GM12878 (cell line): ENCODE results near the genes ADAMTSL1 and HAUS6.

GRCh38 chr9:14419273-14419732 lies 105.4 kb upstream of the NFIB start:
- RAMPAGE, long total RNA: no peak
- RRBS, 2 experiments: no CpG with 5 or more reads among the region's 10 CpGs
CAGE:
- cytosol, long polyA minus RNA: no peak
- cytosol, long polyA plus RNA: no peak
- long polyA plus RNA: no peak
- nucleolus, long total RNA: no peak
- nucleus, long polyA plus RNA: no peak
- nucleus, long total RNA: no peak

GRCh38 chr9:14515572-14516183 lies 177.6 kb downstream of the ZDHHC21 start:
- RAMPAGE, long total RNA: no peak
- RRBS, 2 experiments: no CpG with 5 or more reads among the region's 16 CpGs
CAGE:
- cytosol, long polyA minus RNA: no peak
- cytosol, long polyA plus RNA: no peak
- long polyA plus RNA: no peak
- nucleolus, long total RNA: no peak
- nucleus, long polyA plus RNA: no peak
- nucleus, long total RNA: no peak

GRCh38 chr9:14961290-14961942 lies 51.2 kb upstream of the FREM1 start:
- RAMPAGE, long total RNA: no peak
- RRBS, 2 experiments: no CpG with 5 or more reads among the region's 6 CpGs
CAGE:
- cytosol, long polyA minus RNA: no peak
- cytosol, long polyA plus RNA: no peak
- long polyA plus RNA: no peak
- nucleolus, long total RNA: no peak
- nucleus, long polyA plus RNA: no peak
- nucleus, long total RNA: no peak

- RAMPAGE, long total RNA: no peak
- RRBS, 2 experiments: no CpG with 5 or more reads among the region's 9 CpGs
CAGE:
- cytosol, long polyA minus RNA: no peak
- cytosol, long polyA plus RNA: no peak
- long polyA plus RNA: no peak
- nucleolus, long total RNA: no peak
- nucleus, long polyA plus RNA: no peak
- nucleus, long total RNA: no peak
These were observed 16.2 kb downstream of the TTC39B start for GRCh38 chr9:15290610-15291341.

DNA sequence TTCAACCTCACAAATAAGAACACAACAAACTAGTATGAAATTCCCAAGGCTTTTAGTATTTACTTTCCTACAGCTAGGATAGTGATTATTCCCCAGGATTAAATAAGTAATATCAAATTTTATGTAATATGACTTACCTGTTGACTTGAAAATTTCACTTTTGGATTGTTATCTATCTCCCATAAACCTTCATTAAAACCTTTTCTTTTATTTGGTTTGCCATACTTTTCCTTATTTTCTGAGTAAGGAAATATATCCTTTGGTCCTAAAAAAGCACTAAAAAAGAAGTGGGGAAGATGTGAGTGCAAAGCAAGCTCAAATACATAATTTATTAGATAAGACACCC lies 20.9 kb downstream of the PSIP1 start:
- RAMPAGE, long total RNA: no peak
CAGE:
- cytosol, long polyA minus RNA: start-site peak on the minus strand centred at position 194 of the sequence, 28 bp wide, 61 reads
- cytosol, long polyA plus RNA: no peak
- long polyA plus RNA: no peak
- nucleolus, long total RNA: start-site peak on the minus strand centred at position 159 of the sequence, 660 bp wide, 26 reads
- nucleus, long polyA plus RNA: no peak
- nucleus, long total RNA: no peak

- RAMPAGE, long total RNA: no peak
- RRBS, 2 experiments: no CpG with 5 or more reads among the region's 7 CpGs
CAGE:
- cytosol, long polyA minus RNA: no peak
- cytosol, long polyA plus RNA: no peak
- long polyA plus RNA: no peak
- nucleolus, long total RNA: no peak
- nucleus, long polyA plus RNA: no peak
- nucleus, long total RNA: no peak
These were observed 457.1 kb downstream of the BNC2 start for GRCh38 chr9:16413295-16413751.

GRCh38 chr9:16521899-16522498 lies 348.5 kb downstream of the BNC2 start:
- RAMPAGE, long total RNA: no peak
- RRBS, 2 experiments: no CpG with 5 or more reads among the region's 5 CpGs
CAGE:
- cytosol, long polyA minus RNA: no peak
- cytosol, long polyA plus RNA: no peak
- long polyA plus RNA: no peak
- nucleolus, long total RNA: no peak
- nucleus, long polyA plus RNA: no peak
- nucleus, long total RNA: no peak

DNA sequence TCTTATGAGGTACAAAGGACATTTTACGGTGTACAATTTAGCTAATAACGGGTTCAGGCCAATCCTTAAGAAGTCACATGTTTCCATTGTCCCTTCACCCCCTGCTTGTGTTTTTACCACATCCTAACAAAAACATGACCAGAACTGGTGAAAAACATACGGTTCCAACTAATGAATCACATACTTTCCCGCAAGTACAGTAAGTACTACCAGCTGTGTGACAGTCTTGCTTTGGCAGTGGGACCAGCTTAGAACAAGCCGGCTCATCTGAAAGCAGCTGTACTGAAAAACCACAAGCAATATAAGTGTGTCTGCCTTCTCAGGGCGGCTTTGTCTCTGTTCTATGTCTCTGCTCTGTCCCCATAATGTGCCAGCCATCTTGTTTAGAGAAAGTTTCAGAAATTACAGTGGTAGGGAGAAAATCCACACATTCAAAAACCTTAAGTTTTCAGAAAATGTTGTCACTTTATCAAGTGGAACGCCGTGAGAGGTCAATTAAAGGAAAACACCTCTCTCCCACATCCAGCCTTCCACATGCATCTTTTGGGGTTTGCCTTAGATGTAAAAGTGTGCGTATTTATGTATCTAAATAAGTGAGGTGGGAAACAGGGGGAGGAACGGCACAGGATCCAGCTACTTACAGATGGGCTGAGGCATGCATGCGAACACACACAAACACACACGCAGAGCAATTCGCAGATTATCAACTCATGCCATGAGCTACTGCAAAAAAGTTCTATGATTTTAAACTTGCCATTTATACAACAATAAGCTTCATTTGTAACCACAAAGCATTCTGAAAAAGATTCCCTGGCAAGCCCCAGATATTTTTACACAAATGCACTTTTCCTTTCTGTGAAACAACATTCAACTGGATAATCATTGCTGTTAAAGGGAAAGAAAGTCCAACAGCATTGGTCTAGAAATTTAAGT lies 242.3 kb downstream of the BNC2 start:
- RAMPAGE, long total RNA: no peak
- RRBS, 2 experiments: no CpG with 5 or more reads among the region's 13 CpGs
CAGE:
- cytosol, long polyA minus RNA: no peak
- cytosol, long polyA plus RNA: no peak
- long polyA plus RNA: no peak
- nucleolus, long total RNA: no peak
- nucleus, long polyA plus RNA: no peak
- nucleus, long total RNA: no peak

GRCh38 chr9:16704651-16705736 lies 165.5 kb downstream of the BNC2 start:
- RAMPAGE, long total RNA: no peak
- RRBS, 2 experiments: no CpG with 5 or more reads among the region's 18 CpGs
CAGE:
- cytosol, long polyA minus RNA: no peak
- cytosol, long polyA plus RNA: no peak
- long polyA plus RNA: no peak
- nucleolus, long total RNA: no peak
- nucleus, long polyA plus RNA: no peak
- nucleus, long total RNA: no peak

- RAMPAGE, long total RNA: no peak
- RRBS, 2 experiments: no CpG with 5 or more reads among the region's 7 CpGs
CAGE:
- cytosol, long polyA minus RNA: no peak
- cytosol, long polyA plus RNA: no peak
- long polyA plus RNA: no peak
- nucleolus, long total RNA: no peak
- nucleus, long polyA plus RNA: no peak
- nucleus, long total RNA: no peak
These were observed 148.5 kb downstream of the BNC2 start for GRCh38 chr9:16721824-16722442.

GRCh38 chr9:16729693-16730119 lies 140.8 kb downstream of the BNC2 start:
- RAMPAGE, long total RNA: no peak
- RRBS, 2 experiments: no CpG with 5 or more reads among the region's 5 CpGs
CAGE:
- cytosol, long polyA minus RNA: no peak
- cytosol, long polyA plus RNA: no peak
- long polyA plus RNA: no peak
- nucleolus, long total RNA: no peak
- nucleus, long polyA plus RNA: no peak
- nucleus, long total RNA: no peak

- RAMPAGE, long total RNA: no peak
- RRBS, 2 experiments: no CpG with 5 or more reads among the region's 10 CpGs
CAGE:
- cytosol, long polyA minus RNA: no peak
- cytosol, long polyA plus RNA: no peak
- long polyA plus RNA: no peak
- nucleolus, long total RNA: no peak
- nucleus, long polyA plus RNA: no peak
- nucleus, long total RNA: no peak
These were observed 75.3 kb downstream of the BNC2 start for GRCh38 chr9:16794902-16795815.

- RAMPAGE, long total RNA: no peak
- RRBS, 2 experiments: no CpG with 5 or more reads among the region's 4 CpGs
CAGE:
- cytosol, long polyA minus RNA: no peak
- cytosol, long polyA plus RNA: no peak
- long polyA plus RNA: no peak
- nucleolus, long total RNA: no peak
- nucleus, long polyA plus RNA: no peak
- nucleus, long total RNA: no peak
These were observed 182.5 kb downstream of the CNTLN start for GRCh38 chr9:17317173-17317824.

DNA sequence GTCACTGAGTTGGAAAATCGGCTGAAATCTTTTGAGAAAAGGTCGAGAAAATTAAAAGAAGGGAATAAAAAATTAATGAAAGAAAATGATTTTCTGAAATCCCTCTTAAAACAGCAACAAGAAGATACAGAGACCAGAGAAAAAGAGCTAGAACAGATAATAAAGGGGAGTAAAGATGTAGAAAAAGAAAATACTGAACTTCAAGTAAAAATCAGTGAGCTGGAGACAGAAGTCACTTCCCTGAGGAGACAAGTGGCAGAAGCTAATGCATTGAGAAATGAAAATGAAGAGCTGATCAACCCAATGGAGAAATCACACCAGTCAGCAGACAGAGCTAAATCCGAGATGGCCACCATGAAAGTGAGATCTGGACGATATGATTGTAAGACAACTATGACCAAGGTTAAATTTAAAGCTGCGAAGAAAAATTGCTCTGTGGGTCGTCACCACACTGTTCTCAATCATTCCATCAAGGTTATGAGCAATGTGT lies 184.3 kb upstream of the SH3GL2 start:
- RAMPAGE, long total RNA: no peak
- RRBS, 2 experiments: no CpG with 5 or more reads among the region's 6 CpGs
CAGE:
- cytosol, long polyA minus RNA: no peak
- cytosol, long polyA plus RNA: no peak
- long polyA plus RNA: no peak
- nucleolus, long total RNA: no peak
- nucleus, long polyA plus RNA: no peak
- nucleus, long total RNA: no peak

GRCh38 chr9:17425273-17425636 lies 153.6 kb upstream of the SH3GL2 start:
- RAMPAGE, long total RNA: no peak
- RRBS, 2 experiments: no CpG with 5 or more reads among the region's 2 CpGs
CAGE:
- cytosol, long polyA minus RNA: no peak
- cytosol, long polyA plus RNA: no peak
- long polyA plus RNA: no peak
- nucleolus, long total RNA: no peak
- nucleus, long polyA plus RNA: no peak
- nucleus, long total RNA: no peak

DNA sequence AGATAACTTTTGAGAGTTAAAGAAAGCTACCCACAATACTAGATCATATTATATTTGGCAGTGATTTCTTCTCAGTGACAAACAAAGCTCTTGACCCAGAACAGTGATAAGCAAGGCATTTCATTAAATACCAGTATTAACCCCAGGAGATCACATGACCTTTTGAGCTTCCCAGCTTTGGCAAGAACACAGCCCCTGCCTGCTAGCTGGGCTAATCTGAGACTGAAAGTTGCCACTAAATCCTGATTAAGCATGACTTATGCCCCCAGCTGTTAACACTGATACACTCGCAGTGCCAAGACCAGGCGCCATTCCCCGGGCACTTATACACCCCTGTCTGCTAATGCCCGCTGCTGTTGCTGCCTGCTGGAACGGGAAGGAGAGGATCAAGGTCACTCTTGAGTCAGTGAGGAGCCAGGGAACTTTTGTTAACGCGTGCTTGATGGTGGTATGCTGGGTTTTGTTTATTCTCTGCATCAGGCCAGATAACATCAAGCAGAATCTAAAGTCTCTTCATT lies 36.3 kb upstream of the ADAMTSL1 start:
- RAMPAGE, long total RNA: no peak
- RRBS, 2 experiments: no CpG with 5 or more reads among the region's 7 CpGs
CAGE:
- cytosol, long polyA minus RNA: no peak
- cytosol, long polyA plus RNA: no peak
- long polyA plus RNA: no peak
- nucleolus, long total RNA: no peak
- nucleus, long polyA plus RNA: no peak
- nucleus, long total RNA: no peak

GRCh38 chr9:18473625-18474554 lies at the start of gene ADAMTSL1:
ADAMTSL1 (plus strand) TSS chr9:18474153.
- RAMPAGE, long total RNA: no peak
- RRBS, 2 experiments: no CpG with 5 or more reads among the region's 14 CpGs
CAGE:
- cytosol, long polyA minus RNA: no peak
- cytosol, long polyA plus RNA: no peak
- long polyA plus RNA: no peak
- nucleolus, long total RNA: no peak
- nucleus, long polyA plus RNA: no peak
- nucleus, long total RNA: no peak

GRCh38 chr9:18610691-18611534 lies 137.0 kb downstream of the ADAMTSL1 start:
- RAMPAGE, long total RNA: no peak
- RRBS, 2 experiments: no CpG with 5 or more reads among the region's 4 CpGs
CAGE:
- cytosol, long polyA minus RNA: no peak
- cytosol, long polyA plus RNA: no peak
- long polyA plus RNA: no peak
- nucleolus, long total RNA: no peak
- nucleus, long polyA plus RNA: no peak
- nucleus, long total RNA: no peak

GRCh38 chr9:19055479-19056240 lies 6.4 kb downstream of the RRAGA start:
- RAMPAGE, long total RNA: no peak
- RRBS, 2 experiments: no CpG with 5 or more reads among the region's 1 CpG
CAGE:
- cytosol, long polyA minus RNA: start-site peak on the minus strand at chr9:19055789-19055797, 24 reads
- cytosol, long polyA plus RNA: no peak
- long polyA plus RNA: no peak
- nucleolus, long total RNA: no peak
- nucleus, long polyA plus RNA: no peak
- nucleus, long total RNA: no peak

GRCh38 chr9:19102799-19103482 lies at the start of gene HAUS6:
HAUS6 (minus strand) TSS chr9:19102904.
- RAMPAGE, long total RNA: start-site peak on the minus strand at chr9:19102872-19102895, 283 and 26 reads in 2 replicates
- RRBS, 2 experiments: 1 to 3% methylated on average over 6 to 9 of the region's 40 CpGs
CAGE:
- cytosol, long polyA minus RNA: start-site peak on the minus strand at chr9:19102893-19102902, 179 reads
- cytosol, long polyA plus RNA: no peak
- long polyA plus RNA: start-site peak on the minus strand at chr9:19102882-19102927, 107 and 205 reads in 2 replicates
- nucleolus, long total RNA: start-site peak on the minus strand at chr9:19102893-19102901, 31 reads
- nucleus, long polyA plus RNA: start-site peak on the minus strand at chr9:19102880-19102908, 149 and 45 reads in 2 replicates
- nucleus, long total RNA: no peak